ENCODE results near the genes HLA-DRA and RGL2.

DNA sequence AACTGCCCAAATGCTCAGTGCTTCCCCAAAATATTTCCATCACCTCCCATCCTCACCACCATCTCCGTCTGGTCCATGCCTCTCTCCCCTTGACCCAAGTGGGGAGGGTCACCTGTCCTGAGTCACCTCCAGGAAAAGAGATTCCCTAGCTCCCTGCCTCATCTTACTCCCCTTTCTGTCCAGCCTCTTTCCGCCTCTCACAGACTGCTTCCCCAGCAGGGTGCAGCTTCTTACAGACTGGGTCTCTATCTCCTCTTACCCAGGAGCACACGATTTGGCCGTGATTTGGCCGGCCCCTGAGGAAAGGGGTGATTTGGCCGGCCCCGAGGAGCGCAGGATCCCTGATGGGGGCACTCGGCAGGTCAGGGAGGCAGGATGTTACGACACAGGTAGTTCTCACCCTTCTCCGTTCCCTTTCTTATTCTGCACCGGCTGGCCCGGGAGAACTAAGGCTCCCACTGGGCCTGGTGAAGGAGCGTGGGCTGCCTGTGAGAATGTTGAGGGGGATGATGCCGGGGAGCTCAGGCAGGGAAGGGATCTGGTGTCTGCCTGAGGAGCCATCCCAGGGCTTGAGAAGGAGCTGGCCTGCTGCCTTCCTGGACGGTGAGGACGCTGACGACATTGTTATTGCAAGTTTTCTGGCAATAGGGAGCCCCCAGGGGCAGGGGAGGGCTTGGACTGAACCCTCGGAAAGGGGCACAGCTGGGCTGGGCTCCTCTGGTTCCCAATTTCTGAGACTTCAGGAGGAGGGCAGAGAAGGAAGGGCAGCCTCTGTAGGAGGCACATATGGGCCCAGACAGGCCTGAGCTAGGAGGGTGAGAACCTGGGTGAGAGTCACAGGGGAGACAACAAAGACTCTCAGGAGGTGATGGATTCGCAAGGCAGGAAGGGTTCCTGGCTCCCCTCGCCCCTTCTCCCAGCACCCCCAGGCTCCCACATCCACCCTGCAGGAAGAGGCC lies 32.6 kb downstream of the CYP21A2 start:
- PRO-cap = no peak

- PRO-cap = no peak
Observed at GRCh38 chr6:32119659-32120120, 8.4 kb downstream of the ATF6B start.

- PRO-cap = unidirectional peak, plus-strand start at chr6:32439887
Observed at GRCh38 chr6:32439497-32440569, at the start of gene HLA-DRA. Gene HLA-DRA (plus strand): TSS chr6:32439887.

- PRO-cap = no peak
Observed at GRCh38 chr6:32472743-32473397, 33.2 kb downstream of the HLA-DRA start.

GRCh38 chr6:32519371-32519707 lies 10.7 kb downstream of the HLA-DRB5 start:
- PRO-cap = no peak

DNA sequence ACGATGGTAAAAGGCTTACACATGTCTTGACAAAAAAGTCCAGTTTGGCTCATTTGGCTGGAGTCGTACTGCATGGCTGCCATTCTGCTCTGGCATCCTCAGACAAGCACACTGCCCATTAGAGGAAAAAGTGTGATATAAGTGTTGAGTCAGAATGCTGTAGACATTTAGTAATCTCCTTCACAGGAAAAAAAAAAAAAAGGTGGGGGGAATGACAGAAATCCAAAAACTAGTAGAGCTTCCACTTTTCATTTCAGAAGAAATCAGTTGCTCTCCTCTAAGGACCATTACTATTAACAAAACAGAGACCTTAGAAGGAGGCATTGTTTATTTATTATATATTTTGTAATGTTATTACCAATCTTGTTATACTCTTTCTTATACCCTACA lies 3.2 kb downstream of the HLA-DQA1 start:
- PRO-cap = no peak

GRCh38 chr6:32685407-32686299 lies 19.2 kb upstream of the HLA-DQB1 start:
- PRO-cap = no peak

GRCh38 chr6:32815955-32816410 lies 819 bp downstream of the HLA-DOB start:
- PRO-cap = no peak

- PRO-cap = no peak
Observed at GRCh38 chr6:32935873-32936089, 5.0 kb downstream of the HLA-DMB start.

GRCh38 chr6:32936090-32936951 lies 4.5 kb downstream of the HLA-DMB start:
- PRO-cap = no peak

- PRO-cap = bidirectional peak, plus-strand start at chr6:32974267, minus-strand start at chr6:32974082
Observed at GRCh38 chr6:32973695-32974444, 5.5 kb downstream of the BRD2 start.

GRCh38 chr6:32975078-32975739 lies 6.8 kb downstream of the BRD2 start:
- PRO-cap = no peak

DNA sequence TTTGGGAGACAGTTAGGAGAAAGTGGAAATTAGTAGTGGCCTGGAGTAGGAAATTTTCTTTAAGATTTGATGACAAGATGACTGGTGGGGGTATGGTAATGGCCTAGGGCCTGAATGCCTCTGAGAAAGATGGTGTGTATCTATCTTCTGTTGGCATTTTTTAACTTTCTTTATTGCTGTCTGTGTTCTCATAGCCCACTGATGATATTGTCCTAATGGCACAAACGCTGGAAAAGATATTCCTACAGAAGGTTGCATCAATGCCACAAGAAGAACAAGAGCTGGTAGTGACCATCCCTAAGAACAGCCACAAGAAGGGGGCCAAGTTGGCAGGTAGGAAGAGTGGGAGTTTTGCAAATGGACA lies 7.4 kb downstream of the BRD2 start:
- PRO-cap = no peak

- PRO-cap = no peak
Observed at GRCh38 chr6:32978419-32978899, 10.1 kb downstream of the BRD2 start.

DNA sequence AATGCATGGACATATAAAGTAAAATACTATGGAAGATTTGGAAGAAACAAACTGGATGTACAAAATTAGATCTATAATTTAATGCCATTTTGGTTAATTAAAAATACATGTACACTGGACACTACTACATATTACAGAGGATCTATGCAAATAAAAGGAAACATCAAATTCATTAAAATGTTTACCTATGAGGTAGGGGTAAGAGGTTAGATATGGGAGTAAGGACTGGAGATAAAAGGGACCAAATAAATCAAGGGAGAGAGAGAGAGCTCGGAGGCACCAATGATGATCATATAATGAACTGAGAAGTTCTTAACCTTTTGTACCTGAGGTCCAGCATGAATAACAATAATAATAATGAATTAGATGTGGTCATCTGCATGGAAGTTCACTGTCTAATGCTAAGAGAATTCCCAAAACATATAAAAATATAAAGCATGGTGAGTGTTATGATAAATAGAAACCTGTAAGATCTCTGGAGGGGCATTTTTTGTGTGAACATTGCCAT lies 8.1 kb upstream of the HLA-DPB1 start:
- PRO-cap = no peak

DNA sequence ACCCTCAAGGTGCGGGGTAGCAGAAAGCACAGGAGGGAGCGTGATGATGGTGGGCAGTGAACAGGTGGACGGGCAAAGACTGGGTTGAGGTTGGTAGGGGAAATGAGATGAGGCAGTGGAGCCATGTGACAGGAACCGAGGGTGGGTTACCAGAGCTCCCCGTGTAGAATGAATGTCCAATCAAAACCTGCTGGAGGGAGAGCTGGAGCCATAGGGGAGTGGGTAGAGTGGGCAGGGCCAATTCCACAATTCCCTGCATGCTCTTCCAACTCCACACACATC lies 38.0 kb downstream of the HLA-DPB1 start:
- PRO-cap = no peak

- PRO-cap = no peak
Observed at GRCh38 chr6:33201110-33201859, 618 bp downstream of the SLC39A7 start.

- PRO-cap = no peak
Observed at GRCh38 chr6:33250288-33251051, 21.2 kb downstream of the VPS52 start.

GRCh38 chr6:33298550-33299121 lies at the start of gene RGL2:
Gene RGL2 (minus strand): TSS chr6:33298942.
- PRO-cap = bidirectional peak, plus-strand start at chr6:33299077, minus-strand start at chr6:33298919

GRCh38 chr6:33299122-33299277 lies 258 bp upstream of the RGL2 start:
- PRO-cap = no peak

Measured in cardiac septum (tissue), 1 donor.